HL-60 (cell line): ENCODE measurements around a stretch of chr5.

- RRBS, result no CpG with 5 or more reads among the region's 38 CpGs
Observed at GRCh38 chr5:172106582-172107433, 81.2 kb downstream of the STK10 start.

DNA sequence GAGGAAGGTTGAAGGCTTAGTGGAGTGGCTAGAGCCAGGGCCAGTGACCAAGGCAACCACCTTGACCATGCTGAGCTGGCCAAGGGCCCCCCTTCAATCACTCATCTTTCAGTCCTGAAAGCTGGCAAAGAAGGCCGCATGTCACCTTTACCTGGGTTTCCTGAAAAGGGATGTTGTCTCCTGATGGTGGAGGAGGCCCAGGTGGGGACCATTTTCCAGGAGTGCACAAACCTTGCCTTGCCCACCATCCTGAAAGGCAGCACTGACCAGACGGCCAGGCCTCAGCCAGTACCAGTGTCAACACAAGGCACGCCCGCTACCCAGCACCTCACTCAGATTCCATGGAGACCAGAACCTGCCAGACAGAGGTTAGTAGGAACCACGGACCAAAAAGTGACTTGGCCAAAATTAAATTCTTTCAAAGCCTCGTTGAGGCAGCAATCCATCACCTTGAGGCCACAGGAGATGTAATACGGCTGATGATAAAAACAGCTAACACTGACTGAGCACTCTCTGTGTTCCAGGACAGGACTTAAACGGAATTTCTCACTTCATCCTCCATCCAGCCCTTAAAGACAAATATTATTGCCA lies 25.3 kb downstream of the STK10 start:
- RRBS, result no CpG with 5 or more reads among the region's 8 CpGs

DNA sequence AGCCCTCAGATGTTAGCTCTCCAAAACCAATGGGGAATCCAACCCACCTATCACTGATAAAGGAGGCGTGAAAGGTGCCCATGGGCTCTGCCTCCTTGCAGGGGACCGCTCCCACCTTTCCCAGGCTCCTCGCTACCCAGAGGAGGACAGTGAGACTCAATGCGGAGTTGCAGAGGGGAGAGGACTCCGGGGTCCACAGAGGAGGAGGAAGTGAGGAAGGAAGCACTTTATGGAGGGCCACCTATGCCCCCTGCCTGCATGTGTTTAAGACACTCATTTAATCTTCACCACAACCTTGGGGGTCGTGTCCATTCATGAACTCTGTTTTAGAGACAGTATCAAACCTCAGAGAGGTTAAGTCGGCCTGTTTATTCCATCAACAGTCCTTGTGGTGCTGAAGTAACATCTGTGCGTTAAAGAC lies 17.3 kb downstream of the STK10 start:
- RRBS, result no CpG with 5 or more reads among the region's 8 CpGs

GRCh38 chr5:172173639-172174237 lies 14.3 kb downstream of the STK10 start:
- RRBS, result no CpG with 5 or more reads among the region's 14 CpGs

- RRBS, result no CpG with 5 or more reads among the region's 16 CpGs
Observed at GRCh38 chr5:172189381-172189868, 1.4 kb upstream of the STK10 start.

GRCh38 chr5:172362599-172363027 lies 79.0 kb upstream of the UBTD2 start:
- RRBS, result no CpG with 5 or more reads among the region's 5 CpGs

- RRBS, result no CpG with 5 or more reads among the region's 12 CpGs
Observed at GRCh38 chr5:172440956-172441526, 13.3 kb downstream of the SH3PXD2B start.

DNA sequence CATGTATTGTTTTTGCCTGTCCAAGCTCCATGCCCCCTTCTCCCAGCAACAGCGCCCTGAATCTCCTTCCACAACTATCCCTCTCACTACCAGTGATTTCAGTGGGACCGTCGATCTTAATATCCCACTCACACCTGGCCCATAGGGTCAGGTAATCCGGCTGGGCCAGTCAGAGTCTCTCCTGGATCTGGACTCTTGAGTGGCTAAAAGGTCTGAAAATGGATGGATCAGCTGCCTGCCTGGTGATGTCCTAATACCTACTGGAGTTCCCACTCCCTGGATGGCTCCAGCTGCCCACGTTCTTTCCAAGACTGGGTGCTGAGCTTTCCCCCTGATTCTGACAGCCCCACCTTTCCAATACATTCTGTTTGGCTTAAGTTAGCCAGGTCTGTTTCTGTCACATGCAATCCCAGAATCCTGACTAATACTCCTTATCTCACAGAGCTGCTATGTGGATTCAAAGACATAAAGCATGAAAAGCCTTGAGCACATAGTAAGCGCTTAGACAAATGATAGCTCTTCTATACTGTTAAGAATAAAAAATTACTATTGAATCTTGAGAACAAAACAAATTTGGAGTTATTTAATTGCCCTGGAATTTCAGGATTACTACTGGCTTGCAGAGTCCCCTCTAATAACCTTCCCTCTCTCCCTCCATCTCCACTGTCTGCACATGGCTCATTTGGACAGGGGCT lies 10.2 kb downstream of the SH3PXD2B start:
- RRBS, result no CpG with 5 or more reads among the region's 6 CpGs

- RRBS, result no CpG with 5 or more reads among the region's 8 CpGs
Observed at GRCh38 chr5:172444722-172445398, 9.5 kb downstream of the SH3PXD2B start.

GRCh38 chr5:172452263-172453198 lies 1.8 kb downstream of the SH3PXD2B start:
- RRBS, result no CpG with 5 or more reads among the region's 20 CpGs

- RRBS, result no CpG with 5 or more reads among the region's 3 CpGs
Observed at GRCh38 chr5:172568301-172568989, 72.6 kb upstream of the NEURL1B start.

- RRBS, result 22% methylated on average over 2 of the region's 13 CpGs
Observed at GRCh38 chr5:172642516-172643340, 1.7 kb downstream of the NEURL1B start.

DNA sequence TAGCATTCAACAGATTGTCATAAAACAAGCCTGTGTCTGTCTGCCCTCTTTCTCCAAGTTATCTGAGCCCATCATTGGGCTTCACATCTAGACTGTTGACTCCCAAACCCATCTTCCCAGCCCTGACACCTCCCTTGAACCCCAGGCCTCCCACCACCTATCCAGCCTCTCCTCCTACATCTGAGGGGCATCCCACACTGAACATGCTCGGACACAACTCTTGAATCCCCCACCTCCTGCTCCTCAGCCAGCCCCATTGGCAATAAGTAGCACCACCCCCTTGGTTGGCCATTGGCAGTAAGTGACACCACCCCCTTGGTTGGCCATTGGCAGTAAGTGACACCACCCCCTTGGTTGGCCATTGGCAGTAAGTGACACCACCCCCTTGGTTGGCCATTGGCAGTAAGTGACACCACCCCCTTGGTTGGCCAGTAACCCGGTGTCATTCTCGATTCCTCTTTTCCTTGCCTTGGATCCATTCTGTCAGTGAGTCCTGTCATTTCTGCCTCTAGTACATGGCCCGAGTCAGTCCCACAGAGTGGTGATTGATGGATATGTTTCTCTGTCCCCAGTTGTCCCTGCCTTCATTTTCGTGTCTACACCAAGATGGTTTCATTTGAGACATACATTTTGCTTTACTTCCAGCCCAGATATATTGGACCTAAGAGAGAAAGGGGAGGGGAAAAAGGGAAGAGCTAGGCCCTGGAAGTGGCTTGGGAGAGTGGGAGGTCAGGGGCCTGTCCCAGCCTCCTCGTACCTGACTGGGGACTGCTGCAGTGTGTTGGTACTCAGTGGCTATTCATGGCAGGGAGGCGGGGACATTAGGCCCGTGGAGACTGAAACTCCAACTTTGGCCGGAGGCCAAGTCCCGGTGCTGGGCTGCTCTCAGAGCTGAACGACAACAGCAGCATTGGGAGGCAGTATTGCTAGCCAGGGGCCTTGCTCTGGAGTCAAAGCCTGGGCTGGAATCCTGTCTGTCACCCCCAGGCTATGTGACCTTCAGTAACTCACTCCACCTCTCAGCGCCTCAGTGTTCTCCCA lies 37.5 kb downstream of the NEURL1B start:
- RRBS, result no CpG with 5 or more reads among the region's 12 CpGs

DNA sequence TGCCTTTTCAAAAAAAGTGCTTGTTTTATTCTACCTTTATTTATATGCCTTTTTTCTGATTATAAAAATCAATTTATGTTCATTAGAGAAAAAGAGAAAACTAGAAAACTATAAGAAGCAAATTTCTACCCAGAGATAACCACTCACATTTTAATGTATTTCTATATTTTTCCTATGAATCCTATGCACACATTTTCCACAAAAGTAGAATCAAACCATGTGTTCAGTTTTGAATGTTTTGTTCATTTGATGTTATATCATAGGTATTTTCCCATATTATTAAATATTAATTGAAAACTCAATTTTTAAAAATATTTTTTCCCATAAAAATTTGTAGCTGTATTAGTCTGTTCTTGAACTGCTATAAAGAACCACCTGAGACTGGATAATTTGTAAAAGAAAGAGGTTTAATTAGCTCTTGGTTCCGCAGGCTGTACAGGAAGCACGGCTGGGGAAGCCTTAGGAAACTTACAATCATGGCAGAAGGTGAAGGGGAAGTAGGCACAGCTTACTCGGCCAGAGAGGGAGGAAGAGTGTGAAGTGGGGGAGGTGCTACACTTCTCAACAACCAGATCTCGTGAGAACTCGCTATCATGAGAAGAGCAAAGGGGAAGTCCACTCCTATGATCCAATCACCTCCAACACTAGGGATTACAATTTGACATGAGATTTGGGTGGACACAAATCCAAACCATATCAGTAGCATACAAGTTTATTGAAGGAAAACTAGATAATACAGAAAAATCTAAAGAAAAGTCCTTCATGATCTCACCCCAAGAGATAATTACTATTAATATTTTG lies 39.7 kb downstream of the NEURL1B start:
- RRBS, result no CpG with 5 or more reads among the region's 5 CpGs

- RRBS, result 100% methylated on average over 2 of the region's 14 CpGs
Observed at GRCh38 chr5:172696415-172696885, 55.4 kb downstream of the NEURL1B start.

- RRBS, result no CpG with 5 or more reads among the region's 4 CpGs
Observed at GRCh38 chr5:172763657-172763965, 7.4 kb downstream of the DUSP1 start.

DNA sequence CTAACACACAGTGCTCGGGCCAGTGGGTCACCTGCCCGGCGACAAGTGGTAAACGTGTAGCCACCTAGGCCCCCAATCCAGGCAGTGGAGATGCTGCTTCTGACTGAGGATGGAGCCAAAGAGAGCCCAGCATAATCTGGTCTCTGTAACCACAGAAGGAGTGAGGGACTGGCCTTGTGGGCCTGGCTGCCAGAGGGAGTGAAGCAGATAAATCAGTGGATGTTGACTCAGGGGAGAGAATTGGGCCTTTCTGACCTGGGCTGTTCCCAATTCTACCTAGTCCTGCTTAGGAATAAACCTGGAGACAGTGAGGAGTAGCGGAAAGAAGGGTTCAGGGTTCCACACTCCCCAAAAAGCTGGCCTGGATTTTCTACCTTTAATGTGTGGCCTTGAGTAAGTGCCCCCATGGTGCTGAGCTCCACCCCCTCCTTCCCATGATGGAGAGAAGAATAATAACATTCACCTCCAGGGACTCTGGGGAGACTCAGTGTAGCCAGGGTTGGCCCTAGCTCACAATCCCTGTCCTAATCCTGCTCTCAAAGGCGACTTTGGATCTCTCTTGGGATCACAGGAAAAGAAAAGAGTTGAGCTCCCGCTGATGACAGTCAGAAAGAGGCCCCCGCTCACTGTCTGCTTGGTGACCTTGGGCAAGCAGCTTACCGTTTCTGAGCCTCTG lies 2.9 kb upstream of the DUSP1 start:
- RRBS, result no CpG with 5 or more reads among the region's 9 CpGs

- RRBS, result no CpG with 5 or more reads among the region's 5 CpGs
Observed at GRCh38 chr5:172797748-172798278, 26.8 kb upstream of the DUSP1 start.

DNA sequence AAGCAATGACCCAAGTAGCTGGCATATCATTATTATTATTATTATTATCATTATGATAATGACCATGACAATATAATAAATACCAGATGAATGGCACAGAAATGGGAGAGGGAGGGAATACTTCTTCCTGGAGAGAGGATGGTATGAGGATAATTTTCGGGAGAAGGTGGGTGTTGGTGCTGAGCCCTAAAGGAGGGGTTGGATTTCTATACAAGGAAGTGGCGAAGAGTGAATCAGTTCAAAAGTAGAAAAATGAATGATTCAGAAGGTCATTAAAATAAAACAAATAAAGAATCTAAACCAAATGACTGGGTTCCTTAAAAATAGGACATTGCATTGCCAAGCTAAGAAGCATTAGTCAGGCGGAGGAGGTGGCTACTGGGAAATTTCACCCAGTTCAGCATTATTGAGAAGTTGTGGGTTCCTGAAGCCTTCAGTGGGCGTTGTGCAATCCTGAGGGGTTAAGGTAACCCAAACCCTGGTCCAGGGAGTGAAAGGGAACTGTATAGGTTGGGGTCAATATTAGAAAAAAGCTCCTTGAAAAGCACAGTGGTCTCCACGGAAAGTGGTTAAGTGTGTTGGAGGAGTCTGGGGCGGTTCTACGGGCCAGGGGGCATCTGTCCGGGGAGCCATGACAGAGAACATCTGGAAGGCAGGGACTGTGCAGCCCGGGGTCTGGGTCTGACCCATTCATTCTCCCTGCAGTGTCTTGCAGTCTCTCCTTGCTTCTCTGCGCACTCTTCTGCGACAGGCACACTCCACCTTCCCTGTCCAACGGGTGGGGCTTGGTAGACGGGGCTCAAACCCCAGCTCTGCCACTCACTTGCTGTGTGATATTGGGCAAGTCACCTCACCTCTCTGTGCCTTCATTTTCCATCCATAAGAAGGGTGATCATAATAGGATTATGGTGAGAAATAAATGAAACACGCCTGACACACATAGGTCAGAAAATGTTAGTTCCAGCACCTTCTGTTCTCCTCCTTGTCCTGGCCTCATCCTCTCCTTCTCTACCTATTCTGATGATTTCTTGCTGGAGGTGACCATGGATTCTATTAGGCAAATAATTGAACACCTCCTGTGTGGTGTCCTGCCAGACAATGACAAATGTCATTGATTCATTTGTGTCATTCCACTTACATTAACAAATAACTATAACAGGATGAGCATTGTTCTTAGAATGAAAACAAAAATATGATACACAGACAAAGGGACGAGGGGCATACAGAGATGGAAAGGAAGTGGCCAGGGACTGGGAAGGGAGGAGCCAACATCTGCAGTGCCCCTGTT lies 27.7 kb upstream of the DUSP1 start:
- RRBS, result 33% methylated on average over 1 of the region's 15 CpGs

GRCh38 chr5:172799860-172800685 lies 29.1 kb upstream of the DUSP1 start:
- RRBS, result 0% methylated on average over 2 of the region's 23 CpGs